ENCODE data around the gene H2AC19.

DNA sequence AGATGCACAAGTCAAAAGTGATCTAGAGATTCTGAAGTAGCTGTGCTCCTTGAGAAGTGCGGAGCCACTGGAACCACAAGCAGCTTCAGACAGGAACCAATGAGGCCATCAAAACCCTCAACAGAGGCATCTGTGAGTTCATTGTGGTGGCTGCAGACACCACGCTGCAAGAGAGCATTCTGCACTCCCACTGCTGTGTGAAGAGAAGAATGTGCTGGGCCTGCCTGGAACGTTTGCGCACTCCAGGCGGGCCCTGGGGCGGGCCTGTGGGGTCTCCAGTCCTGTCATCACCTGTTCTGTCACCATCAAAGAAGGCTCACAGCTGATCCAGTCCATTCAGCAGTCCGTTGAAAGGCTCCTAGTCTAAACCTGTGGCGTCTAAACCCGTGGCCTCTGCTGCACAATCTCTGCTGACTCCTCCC is 89.5 kb upstream of the FCGR1A start:
- RAMPAGE, long total RNA: no peak
- RRBS: no CpG with 5 or more reads among the region's 9 CpGs

GRCh38 chr1:149792436-149792952 is 10.0 kb downstream of the FCGR1A start:
- RAMPAGE, long total RNA: no peak
- RRBS: no CpG with 5 or more reads among the region's 41 CpGs

GRCh38 chr1:149850470-149851338 is at the start of gene H2AC19:
TSS of gene H2AC19 (plus strand) at chr1:149851061.
- RAMPAGE, long total RNA: no peak
- RRBS: no CpG with 5 or more reads among the region's 84 CpGs

GRCh38 chr1:149884511-149884830 is 2.0 kb downstream of the H2BC21 start:
- RAMPAGE, long total RNA: no peak
- RRBS: no CpG with 5 or more reads among the region's 1 CpG

DNA sequence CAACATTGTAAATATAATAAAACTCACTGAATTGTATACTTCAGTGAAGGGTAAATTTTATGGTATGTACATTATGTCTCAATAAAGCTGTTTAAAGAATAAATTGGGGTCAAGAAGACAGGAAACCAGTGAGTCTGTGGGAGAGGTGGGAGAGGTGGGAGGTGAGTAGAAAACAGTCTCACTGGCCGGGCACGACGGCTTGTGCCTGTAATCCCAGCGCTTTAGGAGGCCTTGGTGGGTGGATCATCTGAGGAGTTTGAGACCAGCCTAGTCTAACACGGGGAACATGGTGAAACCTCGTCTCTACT is 4.2 kb downstream of the MTMR11 start:
- RAMPAGE, long total RNA: no peak
- RRBS: no CpG with 5 or more reads among the region's 6 CpGs

GRCh38 chr1:149935824-149936178 is 878 bp downstream of the MTMR11 start:
- RAMPAGE, long total RNA: no peak
- RRBS: no CpG with 5 or more reads among the region's 6 CpGs

DNA sequence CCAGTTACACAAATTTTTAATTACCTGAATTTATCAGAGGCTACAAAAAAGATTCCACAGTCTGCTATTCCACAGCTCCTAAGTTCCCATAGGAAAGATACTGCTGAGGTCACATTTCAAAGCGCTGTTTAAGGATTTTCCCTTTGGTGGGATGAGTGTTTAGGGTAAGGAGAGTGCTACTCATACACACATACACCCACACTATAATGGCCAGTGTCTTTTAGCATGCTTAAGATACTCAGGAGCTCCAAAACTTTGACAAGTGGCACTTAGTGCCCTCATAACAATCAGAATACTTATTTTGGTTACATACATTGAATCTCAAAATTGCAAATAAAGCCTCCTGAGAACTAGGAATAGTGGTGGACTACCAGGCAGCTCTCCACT is 2.8 kb downstream of the OTUD7B start:
- RAMPAGE, long total RNA: no peak
- RRBS: no CpG with 5 or more reads among the region's 1 CpG

GRCh38 chr1:150008627-150009260 is 1.8 kb downstream of the OTUD7B start:
- RAMPAGE, long total RNA: no peak
- RRBS: no CpG with 5 or more reads among the region's 8 CpGs

- RAMPAGE, long total RNA: no peak
- RRBS: 0% methylated on average over 4 of the region's 21 CpGs
These were observed 1.0 kb downstream of the OTUD7B start for GRCh38 chr1:150009261-150010117.

GRCh38 chr1:150110298-150110754 is 39.4 kb upstream of the PLEKHO1 start:
- RAMPAGE, long total RNA: no peak
- RRBS: no CpG with 5 or more reads among the region's 2 CpGs

DNA sequence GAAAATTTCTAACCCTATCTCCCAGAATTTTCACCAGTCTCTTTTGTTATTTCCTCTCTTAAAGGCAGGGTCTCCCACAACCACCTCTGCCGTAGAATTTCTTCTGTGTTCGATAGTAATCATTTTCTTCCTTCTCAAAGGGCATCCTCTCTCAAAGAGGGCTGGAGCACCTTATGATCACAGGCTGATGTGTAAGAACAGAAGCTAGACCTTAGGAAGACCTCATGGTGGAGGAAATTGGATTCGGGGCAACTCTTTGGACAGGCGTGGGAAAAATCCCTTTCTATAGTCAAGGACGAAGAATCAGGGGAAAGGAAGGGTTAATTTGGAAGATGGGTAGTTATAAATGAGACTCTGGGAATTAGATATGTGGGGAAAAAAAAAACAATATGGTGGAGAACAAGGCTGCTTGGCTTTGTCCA is 3.8 kb downstream of the PLEKHO1 start:
- RAMPAGE, long total RNA: no peak
- RRBS: no CpG with 5 or more reads among the region's 5 CpGs

DNA sequence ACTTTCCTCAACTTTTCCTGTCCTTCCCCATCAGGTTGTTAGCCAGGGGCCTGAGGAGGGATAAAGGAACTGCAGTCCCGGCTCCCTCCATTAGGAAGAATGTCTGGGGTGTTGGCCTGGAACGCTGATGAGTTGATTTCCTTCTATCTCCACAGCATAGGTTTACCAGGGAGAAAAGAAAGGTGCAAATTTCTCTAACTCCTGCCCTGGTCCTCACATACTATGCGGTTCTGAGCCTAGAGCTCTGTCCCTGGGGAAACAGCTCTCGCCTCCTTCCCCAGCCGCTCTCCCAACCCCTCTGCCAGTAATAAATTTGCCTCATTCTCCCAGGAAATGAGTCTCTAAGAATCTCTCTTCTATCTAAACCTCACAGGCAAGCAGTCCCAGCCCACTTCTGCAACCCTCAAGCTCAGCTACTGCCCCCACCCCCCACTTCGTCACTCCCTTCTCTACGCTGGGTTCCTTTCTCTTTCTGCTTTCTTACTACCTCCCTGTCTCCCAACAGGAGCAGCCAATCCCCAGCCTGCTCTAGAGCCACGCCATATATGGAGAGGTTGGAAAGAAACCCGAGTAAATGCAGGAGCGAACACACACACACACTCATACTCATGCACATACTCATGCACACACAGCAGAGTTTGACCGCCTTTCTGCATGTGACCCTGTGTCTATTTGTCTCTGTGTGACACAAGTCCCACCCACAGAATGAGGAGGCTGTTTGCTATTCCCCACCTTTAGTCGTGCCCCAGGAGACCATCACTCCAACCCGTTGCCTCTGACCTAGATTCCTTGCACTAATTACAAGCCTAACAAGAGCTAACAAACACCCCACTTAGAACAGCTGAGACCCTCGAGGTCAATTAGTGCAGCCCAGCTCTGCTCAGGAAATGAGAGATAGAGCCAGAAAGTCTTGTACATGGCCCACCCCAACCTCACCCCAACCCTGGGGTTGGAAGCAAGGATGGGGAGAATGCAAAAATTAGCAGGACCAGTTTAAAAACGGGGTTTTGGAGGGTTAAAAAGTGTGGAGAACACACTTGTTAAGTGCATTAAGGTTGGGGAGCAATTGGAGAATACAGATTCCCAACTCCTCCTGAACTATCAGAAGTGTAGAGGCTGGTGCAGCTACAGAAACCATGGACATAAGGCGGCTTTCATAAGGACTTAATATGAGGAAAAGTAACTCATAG is 13.5 kb downstream of the PLEKHO1 start:
- RAMPAGE, long total RNA: start-site peak on the plus strand centred at position 583 of the sequence, 104 bp wide, 25 and 27 reads in 2 replicates
- RRBS: no CpG with 5 or more reads among the region's 16 CpGs

GRCh38 chr1:150165961-150166362 is 16.2 kb downstream of the PLEKHO1 start:
- RAMPAGE, long total RNA: no peak
- RRBS: no CpG with 5 or more reads among the region's 3 CpGs

- RAMPAGE, long total RNA: no peak
- RRBS: no CpG with 5 or more reads among the region's 11 CpGs
These were observed 32.6 kb downstream of the PLEKHO1 start for GRCh38 chr1:150182188-150182763.

DNA sequence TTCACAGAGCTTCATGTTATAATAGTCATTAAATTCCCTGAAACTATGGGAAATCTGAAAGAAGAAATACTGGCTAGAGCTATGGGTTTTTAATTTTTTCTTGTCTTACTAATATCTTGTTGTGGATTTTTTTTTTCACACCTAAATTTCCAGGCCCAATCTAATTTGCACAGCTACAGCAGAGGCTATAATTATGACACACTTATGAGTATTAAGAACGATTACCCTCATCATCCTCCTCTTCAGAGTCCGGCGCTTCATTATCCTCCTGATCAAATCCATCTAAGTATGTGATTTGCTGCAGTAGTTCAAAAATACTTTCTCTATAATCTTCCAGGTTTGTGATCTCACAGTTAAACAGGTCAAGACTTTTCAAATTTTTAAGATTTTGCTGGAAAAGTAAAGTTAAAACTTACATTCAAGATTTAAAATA is 7.0 kb downstream of the ANP32E start:
- RAMPAGE, long total RNA: no peak
- RRBS: no CpG with 5 or more reads among the region's 3 CpGs

DNA sequence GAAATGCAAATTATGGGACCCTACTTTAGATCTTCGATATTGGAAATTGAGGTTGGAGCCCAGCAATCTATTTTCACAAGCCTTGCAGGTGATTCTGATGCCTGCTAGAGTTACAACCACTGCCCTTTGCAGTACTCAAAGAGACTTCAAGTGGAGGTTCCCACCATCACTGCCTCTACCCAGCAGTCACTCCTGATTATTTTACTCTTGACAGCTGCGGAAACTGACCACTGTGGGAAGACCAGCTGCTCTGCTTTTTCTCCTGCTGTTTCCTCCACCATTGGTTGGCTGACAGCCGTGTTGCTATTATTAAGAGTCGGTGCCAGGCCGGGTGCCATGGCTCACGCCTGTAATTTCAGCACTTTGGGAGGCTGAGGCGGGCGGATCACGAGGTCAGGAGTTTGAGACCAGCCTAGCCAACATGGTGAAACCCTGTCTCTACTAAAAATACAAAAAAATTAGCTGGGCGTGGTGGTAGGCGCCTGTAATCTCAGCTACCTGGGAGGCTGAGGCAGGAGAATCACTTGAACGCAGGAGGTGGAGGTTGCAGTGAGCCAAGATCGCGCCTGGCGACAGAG is 11.2 kb upstream of the PRPF3 start:
- RAMPAGE, long total RNA: no peak
- RRBS: no CpG with 5 or more reads among the region's 15 CpGs

DNA sequence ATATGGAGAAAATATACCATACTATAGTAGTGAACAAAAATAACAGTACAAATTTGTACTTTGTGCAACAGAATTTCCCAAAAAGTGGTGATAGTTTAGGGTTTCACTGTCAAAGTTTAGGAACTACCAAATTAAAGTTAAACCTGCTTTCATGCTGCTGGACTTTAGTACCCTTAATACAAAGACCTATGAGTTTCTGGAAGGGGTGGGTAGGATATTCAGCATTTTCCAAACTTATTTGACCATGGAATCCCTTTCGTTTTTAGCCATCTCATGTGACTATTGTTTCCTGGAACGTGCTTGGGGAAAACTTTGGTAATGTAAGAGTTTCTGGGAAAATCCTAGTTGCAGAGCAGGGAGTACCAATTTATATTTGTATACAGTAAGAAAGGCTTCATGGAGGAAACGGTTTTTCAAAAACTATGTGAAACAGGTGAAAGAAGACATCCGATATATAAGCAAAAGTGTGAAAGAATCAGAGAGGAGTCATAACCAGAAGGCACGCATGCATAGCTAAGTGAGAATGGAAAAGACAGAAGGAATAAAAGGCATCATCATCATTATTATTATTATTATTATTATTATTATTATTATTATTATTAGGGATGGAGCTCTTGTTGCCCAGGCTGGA is 20.1 kb downstream of the RPRD2 start:
- RAMPAGE, long total RNA: no peak
- RRBS: no CpG with 5 or more reads among the region's 5 CpGs

- RAMPAGE, long total RNA: no peak
- RRBS: no CpG with 5 or more reads among the region's 9 CpGs
These were observed 3.7 kb upstream of the ADAMTSL4 start for GRCh38 chr1:150545180-150546225.

GRCh38 chr1:150550070-150550583 is 919 bp downstream of the ADAMTSL4 start:
- RAMPAGE, long total RNA: no peak
- RRBS: 8% methylated on average over 5 of the region's 17 CpGs

- RAMPAGE, long total RNA: no peak
- RRBS: no CpG with 5 or more reads among the region's 4 CpGs
These were observed 4.4 kb downstream of the MCL1 start for GRCh38 chr1:150574870-150575559.

Data from cardiac muscle cell (in vitro differentiated cells and primary cell).